Peritoneum (tissue), 1 donor: ENCODE measurements around the genes NXPH3 and FAM117A.

- PRO-cap: no peak
Observed at GRCh38 chr17:49453711-49454454, 39.2 kb upstream of the PHB1 start.

- PRO-cap: no peak
Observed at GRCh38 chr17:49496471-49496835, 1.4 kb downstream of the NGFR start.

GRCh38 chr17:49513125-49514101, 18.3 kb downstream of the NGFR start:
- PRO-cap: no peak

DNA sequence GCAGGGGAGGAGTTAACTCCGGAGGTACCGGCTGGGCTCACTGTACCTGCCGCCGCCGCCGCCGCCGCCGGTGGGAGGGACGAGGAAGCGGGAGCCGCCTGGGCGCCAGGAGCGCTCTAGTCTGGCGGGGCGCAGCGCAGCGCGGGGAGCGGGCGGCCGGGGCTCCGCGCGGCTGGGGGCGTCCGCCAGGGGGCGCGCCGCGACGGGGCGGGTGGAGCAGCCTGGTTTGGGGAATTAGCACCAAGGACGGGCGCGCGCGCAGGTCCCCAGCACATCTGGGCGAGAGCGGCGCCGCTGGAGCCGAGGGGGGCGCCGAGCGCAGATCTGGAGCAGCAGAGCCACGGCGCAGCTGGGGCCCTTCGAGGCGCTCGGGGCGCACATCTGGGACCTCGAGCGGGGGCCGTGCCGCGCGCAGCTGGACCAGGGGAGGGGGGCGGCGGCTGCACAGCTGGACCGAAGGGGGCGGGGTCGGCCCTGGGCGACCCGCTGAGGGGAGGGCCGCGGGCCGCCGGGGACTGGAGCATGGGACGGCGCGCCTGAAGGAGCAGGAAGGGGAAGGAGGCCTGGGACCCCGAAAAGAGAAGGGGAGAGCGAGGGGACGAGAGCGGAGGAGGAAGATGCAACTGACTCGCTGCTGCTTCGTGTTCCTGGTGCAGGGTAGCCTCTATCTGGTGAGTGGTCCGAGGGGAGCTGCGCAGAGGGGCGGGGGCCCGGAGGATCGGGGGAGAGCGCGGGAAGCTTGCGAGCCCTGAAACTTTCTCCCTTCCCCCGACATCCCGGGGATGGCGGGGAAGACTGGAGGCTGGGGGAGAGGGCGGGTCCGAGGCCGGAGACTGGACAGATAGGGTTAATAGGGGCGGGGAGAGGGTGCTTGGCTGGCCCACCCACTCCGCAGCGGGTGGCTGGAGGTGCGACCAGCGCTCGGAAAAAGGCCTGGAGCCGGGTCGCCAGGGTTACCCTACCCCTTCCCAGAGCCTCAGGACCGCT, at the start of gene NXPH3:
Gene NXPH3, plus strand, starts transcription at position 269 of the 987 bp plus-strand sequence.
- PRO-cap: no peak

DNA sequence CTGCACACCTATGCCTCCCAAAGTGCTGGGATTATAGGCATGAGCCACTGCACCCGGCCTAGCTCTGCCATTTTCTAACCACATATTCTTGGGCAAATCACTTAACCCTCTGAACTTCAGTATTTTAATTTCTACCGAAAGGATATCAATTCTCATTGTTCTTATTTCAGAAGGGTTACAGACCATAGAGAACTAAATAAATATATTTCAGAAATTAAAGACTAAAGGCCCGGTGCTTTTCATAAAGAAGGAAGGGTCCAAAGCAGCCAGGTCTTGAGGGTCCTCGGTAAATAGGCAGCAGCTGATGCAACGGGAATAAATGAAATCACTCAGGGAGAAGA, 33.4 kb downstream of the NXPH3 start:
- PRO-cap: no peak

- PRO-cap: no peak
Observed at GRCh38 chr17:49715573-49716499, 8.1 kb upstream of the SLC35B1 start.

GRCh38 chr17:49730010-49730674, 22.4 kb upstream of the SLC35B1 start:
- PRO-cap: no peak

- PRO-cap: unidirectional peak, minus-strand start at chr17:49764131
Observed at GRCh38 chr17:49763642-49764329, at the start of gene FAM117A. Gene FAM117A, minus strand, starts transcription at chr17:49764131.

GRCh38 chr17:50027581-50028094, 28.3 kb upstream of the ITGA3 start:
- PRO-cap: no peak

- PRO-cap: no peak
Observed at GRCh38 chr17:50043692-50044221, 12.2 kb upstream of the ITGA3 start.

GRCh38 chr17:50053019-50053799, 2.7 kb upstream of the ITGA3 start:
- PRO-cap: no peak

GRCh38 chr17:50100690-50101405, 5.7 kb downstream of the PDK2 start:
- PRO-cap: no peak

DNA sequence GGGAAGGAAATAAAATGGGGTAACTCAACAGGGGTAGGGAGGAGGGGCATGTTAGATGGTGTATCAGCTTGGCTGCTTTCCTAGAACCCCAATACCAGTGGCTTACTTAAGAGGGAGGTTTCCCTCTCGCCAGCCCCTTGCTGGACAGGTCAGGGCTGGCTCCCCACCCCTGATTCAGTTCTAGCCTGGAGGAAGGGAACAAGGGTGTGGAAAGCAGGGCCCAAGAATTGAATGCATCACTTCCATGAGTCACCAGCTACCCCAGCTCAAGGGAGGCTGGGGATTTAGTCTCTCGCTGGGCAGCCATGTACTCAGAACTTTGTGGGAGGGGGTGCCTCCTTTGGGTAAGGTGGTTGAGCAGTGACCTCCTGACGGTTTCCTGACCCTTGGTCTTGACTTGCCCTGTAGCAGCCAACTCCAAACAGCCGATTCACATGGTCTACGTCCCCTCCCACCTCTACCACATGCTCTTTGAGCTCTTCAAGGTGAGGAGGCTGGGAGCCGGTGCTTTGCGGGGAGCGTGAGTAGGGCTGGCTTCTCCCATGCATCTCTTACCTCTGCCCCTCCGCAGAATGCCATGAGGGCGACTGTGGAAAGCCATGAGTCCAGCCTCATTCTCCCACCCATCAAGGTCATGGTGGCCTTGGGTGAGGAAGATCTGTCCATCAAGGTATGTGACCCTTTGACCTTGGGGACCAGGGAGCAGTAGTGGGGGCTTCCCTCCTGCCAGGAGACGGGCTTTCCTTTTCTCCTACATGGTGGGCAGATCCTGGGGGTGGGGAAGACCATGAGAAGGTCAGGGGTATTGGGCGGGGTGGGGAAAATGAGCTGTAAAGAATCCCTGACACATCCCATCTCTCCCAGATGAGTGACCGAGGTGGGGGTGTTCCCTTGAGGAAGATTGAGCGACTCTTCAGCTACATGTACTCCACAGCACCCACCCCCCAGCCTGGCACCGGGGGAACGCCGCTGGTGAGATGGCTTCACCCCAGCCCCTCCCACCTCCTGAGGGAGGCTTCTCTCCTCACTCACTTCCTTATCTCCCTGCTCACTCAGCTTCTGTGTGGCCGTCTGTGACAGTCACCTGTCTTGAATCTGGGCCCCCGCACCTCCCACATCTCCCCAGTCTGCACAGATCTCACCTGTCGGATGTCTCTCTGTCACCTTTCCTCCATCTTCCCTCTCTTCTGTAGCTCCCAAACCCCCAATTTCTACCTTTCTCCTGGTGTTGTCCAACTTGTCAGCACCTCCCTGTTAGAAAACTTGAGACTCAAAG, 13.0 kb downstream of the PDK2 start:
- PRO-cap: no peak

DNA sequence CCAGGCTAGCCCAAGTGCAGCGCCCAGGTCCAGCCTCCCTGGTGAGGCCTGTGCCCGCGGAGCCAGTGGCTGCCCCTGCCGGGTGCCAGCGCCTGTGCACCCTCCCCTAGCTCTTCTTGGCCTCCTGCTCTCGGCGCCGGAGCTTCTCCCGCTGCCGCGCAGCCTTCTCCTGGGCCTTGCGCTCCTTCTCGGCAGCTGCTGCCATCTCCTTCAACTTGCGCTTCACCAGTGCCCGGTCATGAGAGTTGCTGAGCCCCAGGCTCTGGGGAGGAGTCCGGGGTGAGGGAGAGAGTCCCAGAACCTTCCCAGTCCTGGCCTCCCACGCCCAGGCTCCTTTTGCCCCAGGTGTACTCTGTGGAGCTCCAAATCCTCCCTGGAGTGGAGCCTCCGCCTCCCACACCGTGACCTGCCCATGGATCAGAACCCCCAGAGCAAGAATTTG, 17.2 kb downstream of the SAMD14 start:
- PRO-cap: no peak

- PRO-cap: no peak
Observed at GRCh38 chr17:50116971-50117660, 12.8 kb downstream of the SAMD14 start.

DNA sequence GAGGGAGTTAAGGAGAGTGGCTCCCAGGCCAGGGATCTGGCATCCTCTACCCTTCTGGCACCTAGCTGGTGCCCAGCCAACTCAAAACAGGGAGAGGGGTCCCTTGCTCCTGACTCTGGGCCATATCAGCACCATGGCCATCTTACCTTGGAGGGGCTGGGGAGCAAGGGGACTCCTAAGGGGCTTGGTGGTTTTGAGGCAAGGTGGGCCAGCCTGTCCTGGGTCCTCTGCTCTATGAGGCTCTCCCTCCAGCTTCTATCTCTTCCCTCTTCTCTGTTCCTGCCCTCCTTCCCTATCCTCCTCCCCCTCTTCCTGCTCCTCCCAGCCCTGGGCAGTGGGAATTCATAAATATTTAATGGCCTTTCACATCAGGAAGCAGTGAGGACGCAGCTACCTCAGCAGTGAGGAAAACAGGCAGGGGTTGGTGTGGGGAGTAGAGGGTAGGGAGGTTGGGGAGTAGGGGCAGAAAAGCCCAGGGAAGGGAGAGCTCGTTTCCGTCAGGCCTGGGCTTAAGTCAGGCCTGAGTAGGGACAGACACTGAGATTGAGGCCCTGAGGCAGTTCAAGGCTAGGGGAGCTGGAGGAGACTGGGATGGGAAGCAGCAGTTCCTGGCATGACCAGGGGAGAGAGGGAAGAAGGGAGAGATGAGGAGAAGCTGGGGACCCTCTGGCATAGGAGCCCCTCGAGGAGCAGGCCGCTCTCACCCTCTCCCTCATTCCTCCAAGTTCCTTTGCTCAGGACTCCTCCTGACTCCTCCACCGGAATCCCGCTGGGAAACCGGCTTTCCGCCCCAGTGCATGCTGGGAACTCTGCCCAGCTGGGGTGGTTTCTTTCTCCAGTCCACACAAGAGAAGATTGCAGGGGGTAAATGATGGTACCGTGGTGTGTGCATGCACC, 6.3 kb downstream of the SAMD14 start:
- PRO-cap: no peak

- PRO-cap: no peak
Observed at GRCh38 chr17:50185196-50185873, 16.1 kb downstream of the COL1A1 start.

- PRO-cap: no peak
Observed at GRCh38 chr17:50192514-50193260, 8.7 kb downstream of the COL1A1 start.

DNA sequence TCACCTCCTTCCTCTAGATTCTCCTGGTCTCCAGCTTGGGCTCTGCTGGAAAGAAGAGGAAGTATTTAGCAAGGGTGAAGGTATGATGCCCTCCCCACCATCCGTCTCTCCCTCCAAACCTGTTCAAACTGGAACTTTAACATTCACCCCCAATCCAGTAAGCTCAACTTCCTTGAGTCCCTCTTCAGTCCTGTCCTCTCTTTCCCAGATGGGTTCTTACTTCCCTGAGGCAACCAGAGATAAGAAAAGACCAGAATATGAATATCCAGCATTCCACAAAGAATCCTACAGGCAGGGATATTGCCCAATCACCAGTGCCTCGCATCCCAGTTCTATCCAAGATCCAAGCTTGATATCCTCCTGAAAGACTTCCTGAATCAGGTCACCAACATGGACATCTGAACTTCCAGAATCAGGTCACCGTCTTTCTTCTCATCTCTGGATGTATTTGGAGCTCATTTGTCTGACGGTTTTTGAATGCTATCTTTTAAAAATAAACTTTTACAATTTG, 13.5 kb upstream of the COL1A1 start:
- PRO-cap: no peak

DNA sequence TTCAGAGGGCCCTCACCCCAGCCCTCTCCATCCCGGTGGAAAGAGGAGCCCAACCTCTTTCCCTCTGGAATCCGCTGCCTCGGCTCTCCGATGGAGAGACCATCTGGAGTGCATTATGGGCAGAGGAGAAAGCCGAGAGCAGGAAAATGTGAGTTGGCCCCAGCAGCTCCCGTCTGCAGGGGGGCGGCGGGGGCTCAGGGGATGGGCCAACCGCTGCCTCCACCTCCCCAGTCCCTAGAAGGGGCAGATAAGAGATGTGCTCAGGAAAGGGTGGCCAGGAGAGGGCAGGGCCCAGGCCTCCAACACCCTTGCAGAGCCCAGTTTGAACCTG, 15.3 kb upstream of the TMEM92 start:
- PRO-cap: no peak